Skeletal muscle satellite cell (primary cell): ENCODE results near the genes PROX2, TMED10 and JDP2.

DNA sequence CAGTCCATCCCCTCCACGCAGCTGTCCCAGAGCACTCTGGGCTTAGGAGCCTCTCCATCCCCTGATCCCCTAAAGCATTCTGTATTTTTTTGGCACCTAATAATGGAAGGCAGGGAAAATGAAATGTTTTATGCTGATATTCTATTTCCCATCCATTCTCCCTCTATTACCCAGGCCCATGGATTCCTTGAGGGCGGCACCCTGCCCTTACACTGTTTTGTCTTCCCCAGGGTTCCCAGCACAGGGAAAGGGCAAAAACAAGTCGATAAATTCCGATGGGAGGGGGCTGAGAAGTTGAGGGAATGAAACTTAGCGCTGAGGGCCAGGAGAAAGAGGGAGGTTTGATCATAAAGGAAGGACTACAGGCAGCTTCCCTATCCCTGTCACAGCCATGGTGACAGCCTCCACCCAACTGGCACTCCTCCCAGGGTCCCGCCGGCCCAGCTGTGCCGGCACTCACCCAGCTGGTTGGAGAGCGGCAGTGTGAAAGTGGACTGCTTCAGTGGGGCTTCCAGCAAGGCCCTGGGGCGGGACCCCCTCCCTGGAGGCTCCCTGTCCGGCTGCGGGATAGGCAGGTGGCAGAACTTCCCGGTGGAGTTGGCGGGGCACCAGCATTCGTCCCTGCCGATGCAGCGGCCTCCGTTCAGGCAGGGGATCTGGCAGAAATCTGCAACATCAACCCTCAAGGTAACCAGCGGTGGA lies 58.3 kb downstream of the ISCA2 start:
- CAGE, long polyA plus RNA: no peak

DNA sequence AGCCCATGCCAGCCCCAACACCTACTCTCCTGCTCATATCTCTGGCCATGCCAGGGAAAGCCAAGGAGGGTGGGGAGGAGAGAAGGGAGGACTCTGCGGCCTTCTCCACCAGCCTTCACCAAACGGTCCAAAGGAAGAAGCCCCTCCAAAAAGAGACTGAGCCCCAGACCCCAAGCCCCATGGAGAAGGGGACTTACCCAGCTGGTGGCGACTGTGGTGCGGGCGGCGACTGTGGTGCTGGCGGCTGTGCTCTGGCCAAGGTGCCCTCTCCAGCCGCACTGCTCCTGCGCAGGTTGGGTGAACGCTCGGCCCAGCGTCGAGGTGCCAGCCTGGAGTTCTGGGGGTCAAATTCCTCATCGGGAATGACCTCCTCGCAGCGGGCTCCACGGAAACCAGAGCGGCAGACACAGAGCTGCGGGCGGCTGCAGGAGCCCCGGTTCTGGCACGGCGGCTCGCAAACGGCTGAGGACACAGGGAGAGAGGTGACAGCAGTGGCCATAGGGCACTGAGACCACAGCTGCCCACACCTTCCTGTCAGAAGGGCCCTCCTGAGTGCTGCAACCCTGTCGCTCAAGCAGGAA lies 26.3 kb downstream of the LTBP2 start:
- CAGE, long polyA plus RNA: no peak

- CAGE, long polyA plus RNA: no peak
These were observed 18.5 kb downstream of the LTBP2 start for GRCh38 chr14:74593554-74593975.

- CAGE, long polyA plus RNA: no peak
These were observed 28.4 kb downstream of the AREL1 start for GRCh38 chr14:74684480-74684919.

DNA sequence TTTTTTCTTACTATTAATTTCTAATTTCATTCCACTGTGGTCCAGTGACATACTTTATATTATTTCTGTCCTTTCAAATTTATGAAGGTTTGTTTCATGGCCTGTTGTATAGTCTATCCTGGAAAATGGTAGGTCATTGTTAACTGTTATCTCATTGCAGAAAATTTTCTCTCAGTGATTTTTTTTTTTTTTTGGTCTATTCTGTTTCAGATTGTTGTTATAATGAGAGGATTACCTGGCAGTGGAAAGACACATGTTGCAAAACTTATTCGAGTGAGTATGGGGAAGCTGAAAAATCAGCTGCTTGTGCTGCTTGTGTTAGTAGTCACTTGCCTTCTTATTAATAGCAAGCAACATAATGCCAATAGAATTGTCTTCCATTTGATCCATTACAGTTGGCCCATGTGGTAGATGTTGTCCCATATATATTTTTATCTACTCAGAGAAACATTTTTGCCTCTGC lies 52.9 kb downstream of the YLPM1 start:
- CAGE, long polyA plus RNA: no peak

GRCh38 chr14:74816779-74817527 lies 53.8 kb downstream of the YLPM1 start:
- CAGE, long polyA plus RNA: no peak

- CAGE, long polyA plus RNA: no peak
These were observed at the start of gene PROX2 for GRCh38 chr14:74875782-74876547. Gene PROX2, minus strand, starts transcription at chr14:74876145.

- CAGE, long polyA plus RNA: no peak
These were observed 613 bp downstream of the RPS6KL1 start for GRCh38 chr14:74922294-74923000.

DNA sequence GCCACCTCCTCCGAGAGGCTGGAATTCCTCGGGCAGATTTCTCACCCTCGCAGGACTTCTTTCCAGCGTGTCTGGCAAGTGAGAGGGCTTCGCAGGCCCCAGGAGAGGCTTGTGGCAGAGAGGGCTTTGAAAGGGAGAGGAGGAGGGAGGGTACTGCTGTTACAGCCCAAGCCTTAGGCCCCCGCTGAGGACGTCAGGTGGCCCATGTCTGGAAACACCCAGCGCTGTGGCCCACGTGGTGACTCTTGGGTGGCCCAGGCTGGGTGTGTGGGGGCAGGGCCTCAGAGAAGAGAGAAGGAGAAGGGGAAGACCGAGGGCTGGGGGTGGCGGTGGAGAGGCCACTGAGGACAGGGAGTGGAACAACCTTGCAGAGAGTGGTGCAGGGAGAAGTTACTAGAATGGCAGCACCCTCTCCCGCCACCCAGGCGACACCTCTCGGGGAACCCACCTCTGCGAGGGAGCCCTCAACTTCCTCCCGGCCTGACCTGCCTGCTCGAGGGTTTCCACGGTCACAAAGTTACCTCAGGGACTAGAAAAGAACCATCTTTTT lies 11.7 kb upstream of the RPS6KL1 start:
- CAGE, long polyA plus RNA: no peak

GRCh38 chr14:74942097-74942896 lies 13.1 kb downstream of the PGF start:
- CAGE, long polyA plus RNA: no peak

- CAGE, long polyA plus RNA: no peak
These were observed 8.6 kb upstream of the PGF start for GRCh38 chr14:74964046-74964331.

GRCh38 chr14:75138343-75138872 lies 11.6 kb upstream of the NEK9 start:
- CAGE, long polyA plus RNA: no peak

DNA sequence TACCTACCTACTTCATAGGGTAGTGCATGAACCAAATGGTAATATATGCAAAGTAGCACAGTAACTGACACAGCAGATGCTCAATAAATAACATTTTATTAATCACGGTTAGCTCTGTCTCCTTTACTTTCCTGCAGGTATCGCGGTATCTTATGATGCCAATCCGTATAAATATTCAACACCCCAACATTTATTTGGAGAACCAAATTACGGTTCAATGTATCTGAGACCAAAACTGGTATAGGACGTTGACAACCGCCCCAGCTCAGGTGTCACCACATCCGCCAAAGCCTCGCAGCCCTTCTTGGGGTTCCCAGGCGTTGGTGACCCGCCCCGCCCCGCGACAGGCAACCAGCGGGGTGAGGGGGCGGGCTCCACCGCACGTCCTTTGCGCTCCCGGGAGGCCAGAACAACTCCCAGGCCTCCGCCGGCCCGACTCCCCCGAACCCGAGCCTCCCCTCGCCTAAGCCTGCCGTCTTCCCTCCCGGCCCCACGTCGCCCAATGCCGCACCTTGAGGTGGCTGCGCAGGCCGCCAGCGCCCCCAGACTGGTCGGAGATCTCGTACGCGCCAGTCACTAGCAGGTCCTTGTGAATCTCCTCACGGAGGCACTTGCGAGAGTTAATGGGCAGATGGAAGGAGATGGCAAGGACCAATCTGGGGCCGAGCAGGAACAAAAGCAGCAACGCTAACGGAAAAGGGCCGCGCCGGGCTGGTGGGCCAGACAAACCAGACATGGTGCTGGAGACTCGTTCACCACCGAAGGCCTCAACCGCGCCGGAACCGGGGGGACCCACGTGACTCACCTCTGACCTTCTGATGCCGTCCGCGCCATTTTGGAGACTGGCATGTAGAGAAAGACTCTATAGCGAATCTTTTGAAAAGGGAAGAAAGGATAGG lies at the start of gene TMED10:
Gene TMED10 (minus strand): TSS at position 769 of the 899 bp plus-strand sequence.
- CAGE, long polyA plus RNA: start-site peak on the minus strand centred at position 765 of the sequence, 51 bp wide, 3,673 and 4,927 reads in 2 replicates

DNA sequence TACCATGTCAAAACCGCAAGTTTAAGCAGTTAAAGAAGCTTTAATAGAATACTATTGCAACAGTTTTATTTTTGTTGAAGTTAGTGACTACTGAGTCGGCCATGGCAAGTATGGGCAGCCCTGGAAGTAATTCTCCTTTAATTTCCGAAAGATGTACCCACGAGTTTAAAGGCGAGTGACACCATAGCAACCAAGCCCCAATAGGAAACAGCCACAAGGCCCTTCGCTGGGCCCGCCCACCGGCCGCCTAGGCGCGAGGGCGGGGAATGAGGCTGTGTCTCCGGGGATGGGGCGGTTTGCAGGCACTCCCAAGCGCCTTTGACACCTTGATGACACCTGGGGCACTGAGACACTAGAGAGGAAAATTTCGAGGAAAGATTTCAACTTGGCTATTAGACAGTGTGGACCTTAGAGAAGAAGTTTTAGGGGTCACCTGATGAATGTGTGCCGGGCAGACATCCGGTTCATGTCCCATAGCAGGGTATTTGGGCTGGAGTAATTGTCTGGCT lies 385 bp upstream of the TMED10 start:
- CAGE, long polyA plus RNA: no peak

DNA sequence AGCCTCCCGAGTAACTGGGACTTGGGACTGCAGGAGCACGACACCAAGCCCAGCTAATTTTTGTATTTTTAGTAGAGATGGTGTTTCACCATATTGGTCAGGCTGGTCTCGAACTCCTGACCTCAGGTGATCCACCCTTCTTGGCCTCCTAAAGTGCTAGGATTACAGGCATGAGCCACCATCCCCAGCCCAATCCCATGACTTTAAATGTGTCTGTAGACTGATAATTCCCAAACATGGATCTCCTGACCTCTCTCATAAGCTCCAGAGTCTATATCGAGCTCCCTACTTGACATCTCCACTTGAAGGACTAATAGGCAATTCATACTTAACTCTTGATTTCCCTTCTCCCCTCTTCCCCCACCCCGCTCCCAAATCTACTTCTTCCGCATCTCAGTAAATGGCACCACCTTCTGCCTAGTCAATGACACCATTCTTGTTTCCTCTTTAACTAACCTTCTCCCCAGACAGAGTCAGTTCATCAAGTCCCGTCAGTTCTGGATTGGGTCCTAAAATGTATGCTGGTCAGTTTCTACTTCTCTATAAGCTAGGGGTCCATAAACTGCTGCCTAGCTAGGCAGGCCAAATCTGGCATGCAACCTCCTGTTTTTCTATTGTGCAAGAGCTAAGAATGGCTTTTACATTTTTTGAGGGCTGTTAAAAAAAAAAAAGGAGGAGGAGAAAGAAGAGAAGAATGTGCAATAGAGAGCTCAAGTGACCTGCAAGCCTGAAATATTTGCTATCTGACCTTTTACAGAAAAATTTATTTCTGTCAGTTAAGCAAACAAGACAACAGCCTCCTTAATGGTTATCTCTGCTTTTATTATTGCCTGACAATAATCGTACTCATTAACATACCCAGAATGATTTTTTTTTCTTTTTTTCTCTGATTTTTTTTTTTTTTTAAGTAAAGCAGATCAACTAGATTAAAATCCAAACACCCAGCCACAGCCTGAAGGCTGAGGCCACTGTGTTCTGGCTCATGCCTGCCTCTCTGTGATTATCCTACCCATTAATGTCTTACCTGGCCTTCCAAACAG lies 6.3 kb upstream of the TMED10 start:
- CAGE, long polyA plus RNA: no peak

DNA sequence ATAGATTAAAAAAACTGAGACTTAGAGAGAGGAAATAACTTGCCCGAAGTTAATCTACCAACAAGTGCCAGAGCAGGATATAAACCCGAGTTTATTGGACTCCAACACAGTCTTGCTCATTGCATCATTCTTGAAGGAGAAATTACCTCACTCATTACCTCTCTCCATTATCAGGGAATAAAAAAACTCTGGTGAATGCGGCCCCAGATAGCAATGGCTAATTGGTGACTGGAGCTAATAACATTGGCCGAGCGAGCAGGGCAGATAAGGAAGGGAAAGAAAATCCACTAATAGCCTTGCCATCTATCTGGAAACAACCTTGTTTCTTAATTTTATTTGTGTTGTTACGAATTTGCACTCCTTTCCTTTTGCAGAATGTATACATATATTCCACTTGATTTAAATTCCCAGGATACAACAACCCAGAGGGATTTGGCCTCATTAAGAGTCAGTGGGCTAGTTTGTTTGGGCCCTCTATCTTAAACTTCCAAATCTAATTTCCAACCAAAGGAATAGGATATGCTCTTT lies 24.8 kb upstream of the TMED10 start:
- CAGE, long polyA plus RNA: no peak

DNA sequence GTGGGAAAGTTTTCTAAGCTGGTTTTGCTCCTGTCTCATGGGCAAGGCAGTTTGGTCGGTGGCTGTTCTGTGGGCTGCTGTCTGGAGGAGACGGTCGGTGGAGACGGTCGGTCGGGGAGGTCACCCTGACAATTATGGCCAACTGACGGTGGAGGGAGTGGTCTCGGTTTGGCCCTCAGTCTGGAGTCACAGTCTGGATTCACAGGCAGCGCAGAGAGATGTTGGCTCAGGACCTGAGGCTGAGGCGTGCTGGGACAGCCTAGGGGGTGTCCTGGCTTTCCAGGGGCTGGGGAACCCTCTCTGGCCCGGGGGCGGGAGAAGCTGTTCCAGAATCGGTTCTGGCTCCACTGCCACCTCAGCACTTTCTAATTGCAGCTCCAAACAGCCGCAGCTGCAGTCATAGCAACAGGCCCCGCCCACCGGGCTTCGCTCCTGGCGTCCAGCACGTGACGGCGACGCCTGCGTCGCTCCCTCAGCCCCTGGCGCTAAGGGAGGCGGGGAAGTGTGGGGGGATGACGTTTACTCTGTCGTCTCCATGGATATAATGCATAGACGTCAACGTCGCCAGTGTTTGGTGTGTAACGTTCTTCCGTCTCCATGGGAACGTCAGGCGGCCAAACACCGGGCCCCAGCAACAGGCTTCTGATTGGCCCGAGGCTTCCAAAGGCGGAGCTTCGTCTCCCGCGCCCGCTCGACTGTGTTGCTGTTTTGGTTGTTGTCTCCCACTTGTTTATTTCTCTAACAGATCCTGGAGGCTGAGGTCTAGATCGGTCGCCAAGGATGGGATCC lies 19.8 kb upstream of the FOS start:
- CAGE, long polyA plus RNA: no peak

- CAGE, long polyA plus RNA: no peak
These were observed 4.4 kb downstream of the FOS start for GRCh38 chr14:75282673-75283795.

GRCh38 chr14:75340969-75341439 lies 62.4 kb downstream of the FOS start:
- CAGE, long polyA plus RNA: no peak

GRCh38 chr14:75427564-75428168 lies at the start of gene JDP2:
Gene JDP2, plus strand, starts transcription at chr14:75428022.
- CAGE, long polyA plus RNA: no peak